Right atrium auricular region (tissue), 2 donors: Measurements from ENCODE around the genes TOPORS and TMEM215.

- PRO-cap: no peak
- RAMPAGE, long total RNA, 2 experiments: no peak in any of the 2 experiments
Observed at GRCh38 chr9:25716454-25716794, 38.2 kb upstream of the TUSC1 start.

- PRO-cap: no peak
- RAMPAGE, long total RNA, 2 experiments: no peak in any of the 2 experiments
Observed at GRCh38 chr9:26746648-26747169, 145.9 kb downstream of the CAAP1 start.

DNA sequence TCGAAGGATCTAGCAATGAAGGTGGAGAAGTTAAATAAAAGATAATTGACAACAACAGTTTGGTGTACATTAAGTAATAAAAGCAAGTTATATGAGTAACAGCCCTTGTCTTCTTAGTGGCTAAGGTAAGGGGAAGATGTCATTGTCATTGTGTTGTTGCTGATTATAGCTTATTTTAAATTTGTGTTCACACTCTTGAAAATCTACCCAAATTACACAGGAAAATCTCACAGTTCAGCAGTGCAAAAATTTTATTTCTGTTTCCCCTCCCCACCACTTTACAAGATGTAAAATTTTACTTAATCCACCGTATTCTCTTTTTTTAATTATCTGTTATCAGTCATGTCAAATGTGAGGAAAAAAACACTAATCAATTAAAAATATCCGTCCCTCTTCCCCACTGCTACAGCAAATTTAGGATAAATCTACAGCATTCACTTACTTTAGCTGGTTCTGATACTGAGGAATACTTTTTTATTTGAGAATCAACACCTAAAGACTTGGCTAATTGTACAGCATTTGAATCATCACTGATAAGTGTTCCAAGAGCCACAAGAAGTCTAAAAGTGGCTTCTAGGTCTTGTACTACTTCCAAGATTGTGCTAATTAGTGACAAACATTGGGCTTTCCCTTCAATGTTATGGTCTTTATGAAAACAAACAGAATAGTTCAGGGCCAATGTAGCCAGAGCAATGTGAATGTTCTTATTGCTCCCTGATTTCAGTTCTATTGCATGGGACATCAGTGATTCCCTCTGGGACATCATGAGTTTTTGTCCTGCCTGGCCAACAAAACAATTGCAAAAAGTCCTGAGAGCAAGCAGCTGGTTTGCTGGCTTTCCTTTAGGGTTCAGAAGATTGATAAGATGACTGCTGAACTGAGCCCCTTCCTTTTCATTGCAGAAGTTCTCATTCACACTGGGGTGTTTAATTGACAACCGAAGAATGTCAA is 12.8 kb upstream of the CAAP1 start:
- PRO-cap: no peak
- RAMPAGE, long total RNA, 2 experiments: no peak in any of the 2 experiments

- PRO-cap: no peak
- RAMPAGE, long total RNA, 2 experiments: no peak in any of the 2 experiments
Observed at GRCh38 chr9:27280736-27281573, 16.0 kb downstream of the EQTN start.

GRCh38 chr9:27340807-27341454 is 44.0 kb upstream of the EQTN start:
- PRO-cap: no peak
- RAMPAGE, long total RNA, 2 experiments: no peak in any of the 2 experiments

DNA sequence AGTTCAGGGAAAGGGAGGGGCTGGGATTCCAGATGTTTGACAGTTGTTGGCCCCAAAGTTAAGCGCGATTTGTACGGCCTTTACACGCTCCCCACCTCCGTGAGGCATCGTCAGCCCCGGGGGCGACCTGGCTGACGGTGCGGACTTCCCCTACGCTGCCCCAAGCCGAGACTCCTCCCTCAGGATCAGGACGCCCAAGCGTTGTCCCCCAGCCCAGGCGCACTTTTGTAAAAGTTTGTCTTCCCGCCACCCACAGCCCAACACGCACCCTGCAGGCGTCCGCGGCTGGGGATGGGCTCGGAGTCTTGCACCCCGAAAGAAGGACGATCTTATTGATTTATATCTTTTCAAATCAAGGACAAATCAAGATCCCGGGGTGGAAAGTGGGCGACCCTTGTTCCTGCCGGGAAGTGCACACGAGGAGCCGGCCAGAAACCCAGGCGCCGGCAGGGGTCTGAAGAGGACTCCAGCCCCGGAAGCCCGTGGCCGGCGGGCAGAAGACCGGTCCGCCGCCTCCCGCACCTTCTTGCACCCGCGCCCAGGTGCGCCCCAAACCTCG is 619 bp downstream of the MOB3B start:
- PRO-cap: bidirectional peak, plus-strand start at position 238 of the sequence, minus-strand start at position 133 of the sequence
- RAMPAGE, long total RNA, 2 experiments: no peak in any of the 2 experiments

DNA sequence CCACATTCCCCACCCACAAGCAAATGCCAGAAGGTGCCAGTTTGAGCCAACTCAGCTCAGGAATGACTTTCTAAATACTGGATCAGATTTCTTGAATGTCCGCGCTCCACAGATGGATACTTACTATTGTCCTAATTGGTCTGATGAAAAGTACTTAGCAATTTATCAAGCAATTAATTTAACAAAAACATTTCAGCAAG is 13.0 kb upstream of the MOB3B start:
- PRO-cap: no peak
- RAMPAGE, long total RNA, 2 experiments: no peak in any of the 2 experiments

DNA sequence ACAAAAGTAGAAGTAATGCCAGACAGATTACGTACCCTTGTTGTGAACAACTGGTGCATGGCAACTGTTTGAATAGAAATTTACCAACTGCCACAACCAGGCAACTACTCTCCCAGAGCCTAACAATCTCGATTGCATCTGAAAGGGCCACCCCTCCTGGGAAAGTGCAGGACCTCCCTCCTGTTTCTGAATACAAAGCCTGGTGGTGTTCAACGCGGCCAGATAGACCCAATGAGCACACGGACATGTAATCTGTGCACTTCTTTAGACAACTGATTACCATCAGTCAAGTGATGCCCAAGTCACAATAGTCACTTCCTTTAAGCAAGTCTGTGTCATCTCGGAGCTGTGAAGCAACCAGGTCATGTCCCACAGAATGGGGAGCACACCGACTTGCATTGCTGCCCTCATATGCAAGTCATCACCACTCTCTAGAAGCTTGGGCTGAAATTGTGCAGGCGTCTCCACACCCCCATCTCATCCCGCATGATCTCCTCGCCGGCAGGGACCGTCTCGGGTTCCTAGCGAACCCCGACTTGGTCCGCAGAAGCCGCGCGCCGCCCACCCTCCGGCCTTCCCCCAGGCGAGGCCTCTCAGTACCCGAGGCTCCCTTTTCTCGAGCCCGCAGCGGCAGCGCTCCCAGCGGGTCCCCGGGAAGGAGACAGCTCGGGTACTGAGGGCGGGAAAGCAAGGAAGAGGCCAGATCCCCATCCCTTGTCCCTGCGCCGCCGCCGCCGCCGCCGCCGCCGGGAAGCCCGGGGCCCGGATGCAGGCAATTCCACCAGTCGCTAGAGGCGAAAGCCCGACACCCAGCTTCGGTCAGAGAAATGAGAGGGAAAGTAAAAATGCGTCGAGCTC is 566 bp downstream of the C9orf72 start:
- PRO-cap: bidirectional peak, plus-strand start at position 365 of the sequence, minus-strand start at position 194 of the sequence
- RAMPAGE, long total RNA, 2 experiments: no peak in any of the 2 experiments

GRCh38 chr9:27690256-27691275 is 117.3 kb upstream of the C9orf72 start:
- PRO-cap: no peak
- RAMPAGE, long total RNA, 2 experiments: no peak in any of the 2 experiments

DNA sequence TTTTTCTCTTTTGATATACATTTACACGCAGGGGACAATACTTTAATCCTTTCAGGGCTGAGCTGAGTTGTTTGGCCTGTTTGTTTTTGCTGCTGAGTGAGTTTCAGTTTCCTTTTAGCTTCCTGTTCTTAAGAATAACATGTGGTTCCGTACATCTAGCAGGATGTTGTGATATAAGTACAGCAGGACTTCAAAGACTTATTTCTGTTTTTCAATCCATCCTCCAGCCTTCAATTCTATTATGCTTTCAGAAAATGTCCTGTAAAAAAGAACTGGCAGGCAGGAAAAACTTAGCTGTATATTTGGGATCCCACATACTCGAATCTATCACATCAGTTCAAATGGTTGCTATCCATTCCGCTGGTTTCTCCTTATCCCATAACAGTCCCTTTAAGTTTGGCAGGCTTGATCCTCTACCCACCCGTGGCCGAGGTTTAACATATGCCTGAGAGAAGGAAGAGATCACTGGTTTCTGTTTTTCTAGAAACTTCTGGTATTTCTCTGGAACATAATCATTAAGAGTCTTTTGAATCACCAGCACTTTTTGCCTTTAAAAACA is 1037.2 kb upstream of the ACO1 start:
- PRO-cap: no peak
- RAMPAGE, long total RNA, 2 experiments: no peak in any of the 2 experiments

DNA sequence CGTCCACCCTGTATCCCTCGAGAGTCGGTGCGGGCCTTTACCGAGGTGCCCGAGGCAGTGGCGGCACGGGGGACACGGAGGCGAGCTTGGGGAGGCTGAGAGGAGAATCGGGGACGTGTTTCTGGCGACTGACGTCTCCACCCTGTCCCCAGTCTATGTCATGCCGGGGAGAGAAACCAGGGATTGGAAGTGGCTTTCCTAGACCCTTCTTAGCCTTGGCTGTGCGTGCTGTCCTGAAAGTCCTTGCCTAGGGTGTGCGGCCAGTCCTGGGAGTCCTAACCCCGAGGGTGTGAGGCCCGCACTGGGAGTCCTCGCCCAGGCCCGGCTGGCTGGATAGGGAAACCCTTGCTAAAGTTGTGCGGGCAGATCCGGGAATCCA is 326 bp downstream of the ACO1 start:
- PRO-cap: unidirectional peak, minus-strand start at position 157 of the sequence
- RAMPAGE, long total RNA, 2 experiments: no peak in any of the 2 experiments

DNA sequence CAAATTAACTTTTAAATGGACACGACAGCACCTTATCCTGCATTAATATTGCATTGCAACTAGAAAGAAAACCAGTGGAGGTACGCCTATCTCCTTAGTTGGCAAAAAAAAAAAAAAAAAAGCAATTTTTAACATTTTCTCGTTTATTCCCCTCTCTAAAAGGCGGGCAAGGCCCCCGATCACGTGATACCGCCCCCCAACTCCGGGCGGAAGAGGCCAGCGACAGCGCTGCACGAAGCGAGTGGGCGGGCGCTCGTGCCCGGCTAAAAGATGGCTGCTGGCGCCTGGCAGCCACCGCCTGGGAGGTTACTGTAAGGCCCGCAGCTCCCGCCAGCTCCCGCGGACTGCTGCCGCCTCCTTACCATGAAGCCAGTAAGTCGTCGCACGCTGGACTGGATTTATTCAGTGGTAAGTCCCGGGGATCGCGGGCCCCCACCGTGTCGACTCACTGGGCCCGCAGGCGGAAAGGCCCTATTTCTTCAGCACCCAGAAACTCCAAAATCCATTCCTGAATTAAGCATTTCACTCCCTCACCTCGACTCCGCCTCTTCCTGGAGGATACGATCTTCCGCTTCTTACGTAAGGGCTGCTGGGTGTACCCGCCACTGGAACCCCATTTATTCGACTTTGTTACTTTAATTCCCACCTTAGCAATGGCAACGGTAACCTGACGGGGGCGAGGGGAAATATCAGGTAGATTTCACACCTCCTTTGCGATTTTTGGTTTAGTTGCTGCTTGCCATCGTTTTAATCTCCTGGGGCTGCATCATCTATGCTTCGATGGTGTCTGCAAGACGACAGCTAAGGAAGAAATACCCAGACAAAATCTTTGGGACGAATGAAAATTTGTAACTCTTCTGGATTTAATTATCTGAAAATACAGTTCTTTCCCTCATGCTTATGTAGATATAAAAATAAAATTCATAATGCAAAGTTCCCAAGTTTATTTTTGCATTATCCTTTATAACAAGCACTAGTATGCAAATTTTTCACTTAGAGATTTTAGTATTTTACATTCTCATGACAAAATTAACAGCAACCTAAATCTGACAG is at the start of gene TOPORS:
Gene TOPORS (minus strand): TSS at position 515 of the 1,053 bp plus-strand sequence.
- PRO-cap: bidirectional peak, plus-strand start at position 564 of the sequence, minus-strand start at position 515 of the sequence
- RAMPAGE, long total RNA, 2 experiments: start-site peak on the plus strand in 2 of 2 experiments, centred at positions 253 to 260 of the sequence, 94 to 218 reads per replicate; start-site peak on the minus strand in 2 of 2 experiments, centred at positions 519 to 525 of the sequence, 59 to 162 reads per replicate

- PRO-cap: no peak
- RAMPAGE, long total RNA, 2 experiments: no peak in any of the 2 experiments
Observed at GRCh38 chr9:32783152-32784122, at the start of gene TMEM215. TSS of gene TMEM215 (plus strand) at chr9:32783540.

DNA sequence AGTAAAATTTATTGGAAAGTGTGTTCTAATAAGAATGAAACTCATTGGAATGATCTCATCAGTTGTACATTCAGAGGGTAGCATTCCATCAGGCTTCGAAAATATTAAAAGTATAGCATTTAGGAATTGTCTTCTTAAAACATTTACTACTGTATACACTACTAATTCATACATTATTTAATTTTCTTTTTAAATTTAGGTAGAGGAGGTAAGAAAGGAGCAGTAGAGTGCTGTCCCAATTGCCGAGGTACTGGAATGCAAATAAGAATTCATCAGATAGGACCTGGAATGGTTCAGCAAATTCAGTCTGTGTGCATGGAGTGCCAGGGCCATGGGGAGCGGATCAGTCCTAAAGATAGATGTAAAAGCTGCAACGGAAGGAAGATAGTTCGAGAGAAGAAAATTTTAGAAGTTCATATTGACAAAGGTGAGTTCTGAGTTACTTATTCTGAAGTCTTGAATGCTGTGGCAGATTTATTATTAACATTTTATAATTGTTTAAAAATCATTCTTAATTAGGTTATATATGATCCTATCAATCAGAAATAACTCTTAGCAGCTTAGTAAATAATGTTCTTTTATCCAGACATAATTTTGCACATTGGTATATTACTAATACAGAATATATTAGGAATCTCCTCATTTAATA is 5.3 kb downstream of the DNAJA1 start:
- PRO-cap: no peak
- RAMPAGE, long total RNA, 2 experiments: no peak in any of the 2 experiments

GRCh38 chr9:33082096-33082603 is 5.7 kb upstream of the SMU1 start:
- PRO-cap: no peak
- RAMPAGE, long total RNA, 2 experiments: no peak in any of the 2 experiments

- PRO-cap: bidirectional peak, plus-strand start at chr9:33159393, minus-strand start at chr9:33159047; unidirectional peak, plus-strand start at chr9:33159496; bidirectional peak, plus-strand start at chr9:33159839, minus-strand start at chr9:33159856
- RAMPAGE, long total RNA, 2 experiments: no peak in any of the 2 experiments
Observed at GRCh38 chr9:33158928-33159980, 7.9 kb downstream of the B4GALT1 start.

GRCh38 chr9:33184976-33185336 is 17.8 kb upstream of the B4GALT1 start:
- PRO-cap: no peak
- RAMPAGE, long total RNA, 2 experiments: no peak in any of the 2 experiments

- PRO-cap: unidirectional peak, plus-strand start at chr9:33197570
- RAMPAGE, long total RNA, 2 experiments: no peak in any of the 2 experiments
Observed at GRCh38 chr9:33197298-33197869, 30.2 kb upstream of the B4GALT1 start.

DNA sequence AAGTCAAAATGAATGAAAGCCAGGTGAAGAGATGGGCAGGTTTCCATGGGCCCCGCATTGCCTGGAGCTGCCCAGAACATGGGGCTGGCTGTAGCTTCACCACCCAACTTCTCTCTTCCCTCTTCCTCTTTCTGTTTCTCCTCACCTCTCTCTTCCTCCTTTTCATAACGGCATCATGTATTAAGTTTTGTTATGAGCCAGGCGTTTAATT is 13.1 kb upstream of the SPINK4 start:
- PRO-cap: no peak
- RAMPAGE, long total RNA, 2 experiments: no peak in any of the 2 experiments

GRCh38 chr9:33348898-33350144 is 53.0 kb downstream of the AQP7 start:
- PRO-cap: no peak
- RAMPAGE, long total RNA, 2 experiments: no peak in any of the 2 experiments